H1 (cell line): Measurements from ENCODE around the gene CNTRL.

DNA sequence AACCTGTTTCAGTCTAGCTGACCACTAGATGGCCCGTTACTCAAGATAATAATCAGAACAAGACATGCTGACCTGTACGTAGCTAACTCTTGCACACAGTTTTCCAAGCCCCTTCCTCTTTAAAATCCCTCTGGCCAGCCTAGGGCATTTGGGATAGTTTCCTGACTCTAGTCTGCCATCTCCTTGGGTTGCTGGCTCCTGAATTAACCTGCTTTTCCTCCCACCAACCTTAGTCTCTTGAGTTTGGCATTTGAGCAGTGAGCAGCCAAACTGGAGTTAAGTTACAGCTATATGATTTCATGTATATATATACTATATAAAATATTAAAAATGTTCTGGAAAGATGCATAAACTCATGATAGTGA, 59.3 kb upstream of the TRAF1 start:
- RRBS, result no CpG with 5 or more reads among the region's 2 CpGs
CAGE:
- cytosol, long polyA plus RNA, result no peak
- long polyA plus RNA, result no peak
- nucleus, long polyA plus RNA, result no peak

GRCh38 chr9:121074661-121075715, at the start of gene CNTRL:
Gene CNTRL (plus strand): TSS chr9:121074955.
- RRBS, result 3% methylated on average over 24 of the region's 83 CpGs
CAGE:
- cytosol, long polyA plus RNA, result no peak
- long polyA plus RNA, result start-site peak on the plus strand at chr9:121074902-121074967, 55 and 15 reads in 2 replicates
- nucleus, long polyA plus RNA, result start-site peak on the plus strand at chr9:121074959-121074967, 94 reads

- RRBS, result no CpG with 5 or more reads among the region's 3 CpGs
CAGE:
- cytosol, long polyA plus RNA, result no peak
- long polyA plus RNA, result no peak
- nucleus, long polyA plus RNA, result no peak
Measured at GRCh38 chr9:121242099-121242646, 25.8 kb upstream of the GSN start.

GRCh38 chr9:121363554-121363953, 6.5 kb downstream of the STOM start:
- RRBS, result no CpG with 5 or more reads among the region's 1 CpG
CAGE:
- cytosol, long polyA plus RNA, result no peak
- long polyA plus RNA, result no peak
- nucleus, long polyA plus RNA, result no peak

DNA sequence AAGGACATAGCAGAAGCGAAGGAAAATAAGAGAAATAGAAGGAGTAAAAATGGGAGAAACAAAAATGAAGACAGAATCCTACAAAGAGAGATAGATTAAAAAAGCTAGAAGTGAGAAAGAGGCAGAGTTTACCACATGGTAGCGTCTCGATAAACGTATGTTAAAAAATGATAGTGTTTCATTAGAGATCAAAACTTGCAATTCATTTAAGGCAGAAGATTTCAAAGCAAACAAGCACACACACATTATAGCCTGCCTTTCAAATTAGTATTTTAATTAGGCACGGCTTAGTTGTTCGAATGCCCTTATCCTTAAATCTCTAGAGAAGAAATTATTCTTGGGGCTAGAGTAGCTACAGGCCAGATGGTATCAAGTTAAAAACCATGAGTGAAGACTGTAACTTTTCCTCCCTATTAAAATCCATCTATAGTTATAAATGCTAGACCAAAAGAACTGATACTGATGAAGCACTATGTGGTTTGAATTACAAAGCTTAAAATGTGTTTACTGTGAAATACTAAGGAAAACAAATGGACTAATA, 5.9 kb downstream of the STOM start:
- RRBS, result no CpG with 5 or more reads among the region's 6 CpGs
CAGE:
- cytosol, long polyA plus RNA, result no peak
- long polyA plus RNA, result no peak
- nucleus, long polyA plus RNA, result no peak

- RRBS, result no CpG with 5 or more reads among the region's 2 CpGs
CAGE:
- cytosol, long polyA plus RNA, result no peak
- long polyA plus RNA, result no peak
- nucleus, long polyA plus RNA, result no peak
Measured at GRCh38 chr9:121409965-121410215, 39.8 kb upstream of the STOM start.

GRCh38 chr9:121619831-121620510, 31.5 kb upstream of the DAB2IP start:
- RRBS, result no CpG with 5 or more reads among the region's 10 CpGs
CAGE:
- cytosol, long polyA plus RNA, result no peak
- long polyA plus RNA, result no peak
- nucleus, long polyA plus RNA, result no peak

DNA sequence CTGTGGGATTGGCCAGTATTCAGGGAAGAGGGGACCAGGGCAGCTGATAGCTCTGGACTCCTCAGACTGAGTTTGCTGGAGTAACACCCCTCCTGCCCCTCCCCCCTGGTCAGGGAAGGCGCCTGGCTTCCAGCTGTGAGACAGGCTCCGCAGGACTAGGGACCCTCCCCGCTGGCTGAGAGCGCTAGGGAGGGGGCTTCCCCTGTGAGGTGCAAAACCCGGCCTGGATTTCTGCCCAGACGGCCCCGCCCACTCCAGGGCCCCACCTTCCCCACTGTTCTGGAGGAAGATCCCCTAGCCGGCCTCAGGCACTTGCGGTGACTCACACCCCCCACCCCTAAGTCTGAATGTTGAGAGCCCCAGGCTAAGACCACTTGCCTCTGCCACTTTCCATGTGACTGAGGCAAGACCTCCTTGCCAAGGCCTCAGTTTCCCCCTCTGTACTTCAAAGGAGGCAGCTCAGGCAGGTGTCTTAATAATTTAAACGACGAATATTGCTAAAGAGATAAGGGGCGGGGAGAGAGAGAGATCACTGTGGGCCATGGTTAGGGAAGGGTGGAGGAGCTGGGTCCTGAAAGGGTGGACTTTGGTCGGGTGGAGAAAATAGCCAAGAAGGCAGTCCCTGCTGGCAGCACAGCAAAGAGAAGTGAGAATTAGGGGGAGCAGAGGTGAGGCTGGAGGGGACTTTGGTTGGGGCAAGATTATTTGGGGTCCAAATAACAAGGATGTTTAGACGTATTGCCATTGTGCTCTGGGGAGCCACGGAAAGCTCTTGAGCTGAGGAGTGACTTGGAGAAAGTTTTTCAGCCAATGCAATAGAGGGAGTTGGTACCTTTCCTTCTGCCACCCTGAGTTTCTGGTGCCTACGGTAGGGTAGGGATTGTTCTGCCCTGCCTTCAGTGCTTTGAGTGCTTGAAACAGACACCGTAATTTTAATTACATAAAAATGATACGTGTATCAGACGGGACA, 960 bp upstream of the DAB2IP start:
- RRBS, result under 1% methylated on average over 4 of the region's 19 CpGs
CAGE:
- cytosol, long polyA plus RNA, result no peak
- long polyA plus RNA, result no peak
- nucleus, long polyA plus RNA, result no peak

DNA sequence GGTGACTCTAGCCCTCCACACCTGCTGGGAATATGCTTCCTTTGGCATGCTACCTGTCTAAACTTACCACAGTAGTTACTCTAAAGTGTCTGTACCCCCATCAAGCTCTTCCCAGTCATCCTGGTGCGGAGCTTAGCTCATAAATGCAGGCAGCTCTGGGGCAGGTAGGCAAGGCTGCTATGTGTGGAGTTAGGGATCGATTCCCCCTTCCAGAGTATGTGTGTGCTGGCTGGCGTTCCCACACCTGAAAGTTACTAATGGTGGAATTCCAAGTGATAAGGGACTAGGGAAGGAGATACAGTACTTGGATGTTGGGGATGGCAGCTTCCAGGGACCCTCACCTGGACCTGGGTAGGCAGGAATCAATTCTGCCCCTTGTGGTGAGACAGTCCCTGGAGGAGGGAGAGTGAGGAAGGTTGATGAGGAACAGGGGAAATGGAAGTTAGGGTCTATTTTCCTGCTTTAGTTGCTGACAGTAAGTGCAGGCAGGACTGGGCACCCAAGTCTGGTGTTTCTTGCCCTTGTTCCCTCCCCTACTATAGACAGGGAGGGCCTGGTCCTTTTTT, 51.5 kb downstream of the DAB2IP start:
- RRBS, result no CpG with 5 or more reads among the region's 3 CpGs
CAGE:
- cytosol, long polyA plus RNA, result no peak
- long polyA plus RNA, result no peak
- nucleus, long polyA plus RNA, result no peak

DNA sequence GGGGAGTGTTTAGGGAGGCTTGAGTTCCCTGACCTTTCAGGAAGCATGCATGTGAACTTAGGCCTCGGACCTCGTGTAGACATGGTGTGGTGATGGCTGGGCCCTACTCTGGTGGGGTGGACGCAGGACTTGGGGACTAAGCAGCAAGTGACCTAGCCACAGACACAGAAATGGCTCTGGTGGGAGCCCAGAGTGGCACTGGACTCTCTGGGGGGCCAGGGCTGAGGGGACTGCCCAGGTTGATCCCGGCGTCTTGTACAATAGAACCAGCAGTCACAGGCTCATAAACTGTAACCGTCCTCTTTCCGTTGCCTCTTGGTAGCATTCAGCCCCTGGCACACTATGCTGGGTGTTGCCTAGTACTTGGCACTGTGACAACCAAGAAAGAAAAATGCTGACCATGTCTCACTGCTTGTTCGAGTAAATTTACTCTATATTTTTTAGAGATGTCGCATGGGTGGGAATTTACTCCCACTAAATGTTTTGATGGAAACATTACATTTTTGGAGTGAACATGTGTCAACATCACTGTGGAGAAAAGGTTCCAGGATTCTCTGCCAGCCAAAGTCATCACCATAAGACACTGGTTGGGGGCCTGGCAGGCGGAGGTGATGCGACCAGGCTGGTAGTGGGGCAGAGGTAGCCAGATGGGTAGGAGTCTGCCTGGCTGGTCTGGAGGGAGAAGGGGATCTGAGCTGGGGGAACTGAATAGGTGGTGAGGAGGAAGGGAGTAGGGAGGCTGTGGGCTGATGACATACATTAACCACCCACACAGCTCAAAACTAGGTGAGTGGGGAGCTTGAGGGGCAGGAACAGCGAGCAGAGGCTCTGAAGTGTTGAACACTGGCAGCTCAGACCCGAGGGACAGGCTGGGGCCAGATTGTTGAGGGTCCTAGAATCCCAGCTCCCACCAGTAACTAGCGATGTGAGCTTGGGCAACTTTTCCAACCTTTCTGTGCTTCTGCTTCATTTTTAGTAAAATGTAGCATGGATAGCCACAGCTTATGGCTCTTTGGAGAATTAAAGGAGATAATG, 80.7 kb downstream of the DAB2IP start:
- RRBS, result no CpG with 5 or more reads among the region's 14 CpGs
CAGE:
- cytosol, long polyA plus RNA, result no peak
- long polyA plus RNA, result no peak
- nucleus, long polyA plus RNA, result no peak

- RRBS, result no CpG with 5 or more reads among the region's 15 CpGs
CAGE:
- cytosol, long polyA plus RNA, result no peak
- long polyA plus RNA, result no peak
- nucleus, long polyA plus RNA, result no peak
Measured at GRCh38 chr9:121739612-121740379, 88.4 kb downstream of the DAB2IP start.

DNA sequence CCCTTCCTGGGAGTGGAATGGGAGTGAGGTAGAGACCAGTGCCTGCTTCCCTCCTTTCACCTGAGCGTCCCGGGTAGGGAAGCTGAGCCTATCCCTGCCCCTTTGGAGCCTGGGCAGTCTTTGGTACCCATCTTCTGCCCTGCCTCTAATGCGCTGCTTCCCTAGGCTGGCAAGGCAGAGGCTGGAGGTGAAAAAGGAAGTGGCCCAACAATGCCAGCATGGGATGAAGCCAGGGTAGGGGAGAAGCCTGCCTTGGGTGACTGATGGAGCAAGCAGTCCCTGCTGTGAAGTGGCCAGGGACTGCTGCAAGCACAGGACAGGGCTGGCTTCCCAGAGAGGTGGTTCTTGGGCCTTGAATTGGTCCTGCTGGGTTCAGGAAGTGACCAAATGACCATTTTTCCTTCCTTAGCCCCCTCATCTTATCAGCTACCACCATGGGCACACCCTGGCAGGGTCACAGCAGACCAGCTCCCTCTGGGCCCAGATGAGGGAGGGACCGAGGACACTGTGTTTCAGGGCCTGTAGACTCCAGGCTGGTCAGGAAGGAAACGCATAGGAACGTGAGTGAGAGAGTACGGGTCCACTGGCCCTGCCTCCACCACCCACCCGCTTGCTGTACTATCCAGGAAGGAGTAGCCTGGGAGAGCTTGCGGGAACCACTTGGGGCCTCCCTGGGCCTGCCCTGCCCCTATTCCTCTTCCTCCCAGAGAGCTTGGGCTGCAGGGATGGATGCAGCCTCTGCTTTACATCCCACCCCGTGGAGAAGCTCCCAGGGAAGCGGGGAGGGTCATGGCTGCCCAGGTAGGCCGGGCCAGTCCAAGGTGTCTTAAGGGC, 102.5 kb downstream of the DAB2IP start:
- RRBS, result no CpG with 5 or more reads among the region's 12 CpGs
CAGE:
- cytosol, long polyA plus RNA, result no peak
- long polyA plus RNA, result no peak
- nucleus, long polyA plus RNA, result no peak

DNA sequence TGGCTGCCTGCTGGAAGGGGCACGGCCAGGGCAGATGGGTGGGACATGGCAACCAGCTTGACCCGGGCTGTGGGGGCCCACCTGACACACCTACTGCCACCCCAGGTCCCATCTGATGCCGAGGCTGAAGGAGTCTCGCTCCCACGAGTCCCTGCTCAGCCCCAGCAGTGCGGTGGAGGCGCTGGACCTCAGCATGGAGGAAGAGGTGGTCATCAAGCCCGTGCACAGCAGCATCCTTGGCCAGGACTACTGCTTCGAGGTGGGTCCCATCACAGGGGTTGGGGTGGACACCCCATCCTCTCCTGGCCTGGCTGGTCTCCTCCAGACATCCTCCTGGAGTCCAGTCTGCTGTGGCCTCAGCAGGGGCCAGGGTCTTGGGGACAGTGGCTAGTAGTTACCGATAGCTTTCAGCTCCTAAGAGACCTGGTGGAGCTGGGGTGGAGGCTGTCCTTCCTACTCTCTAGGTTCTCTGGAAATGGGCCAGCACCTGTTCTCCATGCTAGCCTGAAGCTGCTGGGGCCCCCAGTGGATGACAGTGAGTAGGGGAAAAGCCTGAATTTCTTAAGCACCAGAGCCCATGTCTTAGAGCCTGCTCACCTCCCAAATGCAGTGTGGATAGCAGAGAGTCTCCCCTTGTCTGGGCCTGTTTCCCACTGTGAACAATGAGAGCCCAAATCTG, 105.6 kb downstream of the DAB2IP start:
- RRBS, result no CpG with 5 or more reads among the region's 10 CpGs
CAGE:
- cytosol, long polyA plus RNA, result no peak
- long polyA plus RNA, result no peak
- nucleus, long polyA plus RNA, result no peak

- RRBS, result no CpG with 5 or more reads among the region's 11 CpGs
CAGE:
- cytosol, long polyA plus RNA, result no peak
- long polyA plus RNA, result no peak
- nucleus, long polyA plus RNA, result no peak
Measured at GRCh38 chr9:121774189-121774487, 122.7 kb downstream of the DAB2IP start.

- RRBS, result no CpG with 5 or more reads among the region's 8 CpGs
CAGE:
- cytosol, long polyA plus RNA, result no peak
- long polyA plus RNA, result no peak
- nucleus, long polyA plus RNA, result no peak
Measured at GRCh38 chr9:121821290-121821895, 170.0 kb downstream of the DAB2IP start.

DNA sequence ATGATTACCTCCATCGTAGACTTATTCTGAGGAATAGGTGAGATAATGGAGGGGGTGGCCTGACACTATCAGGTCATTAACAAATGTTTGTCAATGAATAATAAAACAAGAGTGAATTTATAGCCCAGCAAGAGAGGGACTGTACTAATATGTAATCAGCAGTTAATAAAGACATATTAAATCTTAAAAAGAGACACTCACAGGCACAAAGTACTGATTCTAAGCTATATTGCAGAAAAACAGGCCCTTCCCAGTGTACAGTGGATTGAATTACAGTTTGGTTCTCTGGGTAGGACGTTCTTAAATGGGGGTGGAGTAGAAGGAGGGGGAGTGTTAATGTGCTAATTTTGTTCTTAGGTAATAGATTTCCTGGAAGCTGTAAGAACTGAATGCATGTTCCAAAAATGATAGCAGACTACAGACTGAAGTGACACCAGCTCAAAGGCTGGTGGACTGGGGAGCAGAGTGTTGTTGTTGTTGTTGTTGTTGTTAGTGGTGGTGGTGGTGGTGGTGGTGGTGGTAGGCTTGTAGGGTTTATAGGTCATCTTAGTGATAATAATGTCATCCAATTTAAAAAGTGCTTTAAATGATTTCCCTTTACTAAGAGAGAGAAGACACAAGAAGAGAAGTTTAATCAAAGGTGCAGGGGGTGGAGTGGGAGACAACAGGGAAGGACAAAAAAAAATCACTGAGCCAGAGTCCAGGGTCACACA, 27.2 kb downstream of the TTLL11 start:
- RRBS, result no CpG with 5 or more reads among the region's 2 CpGs
CAGE:
- cytosol, long polyA plus RNA, result no peak
- long polyA plus RNA, result no peak
- nucleus, long polyA plus RNA, result no peak

- RRBS, result no CpG with 5 or more reads among the region's 11 CpGs
CAGE:
- cytosol, long polyA plus RNA, result no peak
- long polyA plus RNA, result no peak
- nucleus, long polyA plus RNA, result no peak
Measured at GRCh38 chr9:122115857-122116633, 22.9 kb upstream of the TTLL11 start.

DNA sequence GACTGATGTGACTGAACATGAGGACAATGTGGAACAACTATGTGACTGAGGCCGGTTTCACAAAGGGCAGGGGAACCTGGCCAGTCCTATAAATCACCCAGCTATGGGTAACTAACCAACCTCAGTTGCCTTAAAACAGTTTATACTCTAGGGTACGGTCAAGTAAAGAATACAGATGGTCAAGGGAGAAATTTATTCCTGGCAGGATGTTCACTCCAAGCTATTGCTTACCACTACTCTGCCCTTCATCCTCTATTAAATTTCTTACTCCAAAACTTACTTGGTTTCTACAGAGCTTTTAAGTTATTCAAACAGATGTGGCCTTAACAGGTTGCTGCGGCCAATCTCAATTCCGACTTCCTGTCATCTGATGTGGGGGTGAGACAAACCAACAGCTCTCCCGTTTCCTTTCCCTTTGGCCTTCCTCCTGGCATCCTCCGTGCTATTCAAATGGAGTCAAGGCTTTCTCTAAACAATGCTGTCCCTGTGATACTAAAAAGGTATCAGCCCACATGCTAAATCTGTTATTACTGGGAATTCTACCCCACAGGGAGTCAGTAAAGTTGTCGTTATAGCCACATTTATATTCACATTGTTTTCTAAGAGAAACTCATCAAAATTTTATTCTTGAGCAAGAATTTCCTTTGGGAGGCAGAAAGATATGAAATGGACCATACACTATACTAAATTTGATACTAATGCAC, 11.9 kb downstream of the RBM18 start:
- RRBS, result no CpG with 5 or more reads among the region's 7 CpGs
CAGE:
- cytosol, long polyA plus RNA, result no peak
- long polyA plus RNA, result no peak
- nucleus, long polyA plus RNA, result no peak

DNA sequence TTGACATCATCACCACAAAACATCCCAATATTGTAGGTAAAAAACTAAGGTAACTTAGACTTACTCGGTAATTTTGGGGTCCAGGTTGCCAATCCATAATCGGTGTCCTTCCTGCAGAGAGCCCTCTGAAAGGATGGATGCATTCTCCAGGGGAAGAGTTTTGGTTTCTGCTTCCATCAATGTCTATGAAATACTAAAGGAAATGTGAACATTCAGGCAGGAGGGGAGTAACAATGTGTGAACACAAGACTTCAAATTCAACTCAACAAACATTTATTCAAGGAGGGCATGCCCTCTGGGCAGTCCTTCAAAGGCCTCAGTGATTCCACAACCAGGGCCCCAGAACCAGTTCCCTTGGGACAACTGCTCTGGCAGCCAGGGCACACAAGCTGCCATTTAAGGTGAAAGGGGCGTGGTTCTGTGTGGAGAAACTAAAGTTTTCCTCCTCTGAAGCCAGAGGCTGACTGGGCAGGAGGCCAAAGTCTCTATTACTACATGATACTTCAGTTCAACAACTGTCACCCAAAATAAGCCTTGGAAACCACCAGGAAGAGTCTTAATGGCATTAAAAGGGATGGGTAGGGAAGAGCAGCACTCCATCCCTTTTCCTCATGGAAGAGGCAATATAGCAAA, 3.2 kb downstream of the RBM18 start:
- RRBS, result no CpG with 5 or more reads among the region's 3 CpGs
CAGE:
- cytosol, long polyA plus RNA, result no peak
- long polyA plus RNA, result no peak
- nucleus, long polyA plus RNA, result no peak

DNA sequence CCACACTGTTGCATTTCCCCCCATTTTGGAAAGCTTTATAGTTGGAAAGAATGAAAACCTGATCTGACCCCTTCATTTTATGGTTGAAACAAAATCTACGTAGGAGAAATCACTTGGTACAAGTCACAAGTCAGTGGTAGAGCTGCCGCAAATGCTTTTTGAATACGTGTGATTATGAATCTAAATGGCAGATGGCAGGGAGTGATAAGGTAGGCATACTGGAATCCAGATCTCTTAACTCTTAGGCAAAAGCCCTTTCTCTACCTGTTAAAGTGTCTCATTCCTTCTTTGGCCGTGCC, 839 bp downstream of the MRRF start:
- RRBS, result no CpG with 5 or more reads among the region's 4 CpGs
CAGE:
- cytosol, long polyA plus RNA, result no peak
- long polyA plus RNA, result no peak
- nucleus, long polyA plus RNA, result no peak